Neural progenitor cell (in vitro differentiated cells): Measurements from ENCODE around the genes PIP5KL1, DPM2, COQ4 and PKN3.

DNA sequence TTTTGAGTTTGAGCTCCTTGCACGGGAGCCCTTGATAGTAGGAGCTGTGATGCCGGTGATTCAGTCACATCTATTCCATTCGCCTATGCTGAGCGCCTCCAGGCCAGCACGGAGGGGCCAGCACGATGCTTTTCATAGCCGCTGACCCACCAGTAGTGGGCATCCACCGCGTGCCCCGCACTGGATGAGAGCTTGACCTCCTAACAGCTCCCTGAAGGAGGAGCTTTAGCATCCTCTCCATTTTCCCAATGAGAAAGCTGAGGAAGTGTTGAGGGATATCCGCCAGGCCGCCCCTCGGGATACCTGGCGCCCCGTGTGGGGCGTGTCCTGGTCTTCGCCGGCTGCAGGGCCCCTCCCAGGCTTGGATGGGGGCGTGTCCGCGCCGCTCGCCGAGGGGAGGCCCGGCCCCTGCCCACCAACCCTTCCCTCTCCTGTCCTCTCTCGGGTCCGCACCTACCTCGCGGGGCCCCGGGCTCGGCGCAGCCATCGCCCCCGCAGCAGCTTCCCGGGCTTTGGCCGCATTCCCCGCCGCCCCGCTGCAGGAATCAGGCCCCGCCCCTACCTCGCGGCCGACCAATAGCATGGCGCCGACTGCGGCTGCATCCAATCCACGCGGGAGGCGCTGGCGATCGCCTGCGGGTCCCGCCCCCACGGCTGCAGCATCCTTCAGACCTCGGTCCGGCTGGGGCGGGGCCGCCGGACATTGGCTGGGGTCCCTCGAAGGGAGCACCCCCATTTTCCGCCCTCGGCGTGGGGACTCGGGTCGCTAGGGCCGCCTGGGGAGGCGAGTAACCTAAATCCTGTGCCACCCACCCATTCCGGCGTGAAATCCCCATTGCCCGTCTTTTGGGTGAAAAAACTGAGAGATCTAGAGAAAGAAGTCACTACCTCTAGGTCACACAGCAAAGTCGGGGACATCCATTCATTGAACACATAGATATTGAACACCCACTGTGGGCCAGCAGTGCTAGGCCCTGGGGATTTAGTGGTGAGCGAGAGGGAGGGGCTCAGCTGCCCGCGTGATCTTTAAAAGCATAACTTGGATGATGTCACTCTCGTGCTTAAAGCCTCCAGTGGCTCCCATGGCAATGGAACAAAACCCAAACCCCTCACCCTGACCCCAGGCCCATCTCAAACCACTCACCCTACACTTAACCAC lies at the start of gene PIP5KL1:
Gene PIP5KL1 (minus strand): TSS at position 512 of the 1,159 bp plus-strand sequence.
- RAMPAGE, long total RNA, result no peak

DNA sequence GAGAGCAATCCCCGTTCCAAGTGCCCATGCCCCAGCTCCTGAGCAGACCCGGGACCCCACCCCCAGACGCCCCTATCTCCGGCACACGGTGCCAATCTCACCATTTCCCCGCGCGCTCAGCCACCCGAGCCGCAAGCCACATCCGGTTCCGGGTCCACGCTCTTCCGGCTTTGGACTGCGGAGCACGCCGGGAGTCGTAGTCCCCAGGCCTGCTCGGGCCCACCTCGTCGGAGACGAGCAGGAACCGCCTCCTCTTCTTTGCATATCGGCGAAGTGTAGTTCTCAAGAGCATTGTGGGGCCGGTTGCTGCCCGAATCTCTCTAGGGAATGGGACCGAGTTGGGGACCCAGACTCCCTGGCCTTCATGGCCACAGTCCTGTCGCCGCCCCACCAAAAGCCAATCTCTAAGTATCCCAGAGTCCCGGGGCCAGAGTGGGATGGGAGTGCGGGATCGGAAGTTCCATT lies at the start of gene DPM2:
Gene DPM2 (minus strand): TSS at position 138 of the 465 bp plus-strand sequence.
- RAMPAGE, long total RNA, result no peak

GRCh38 chr9:127979020-127979866 lies 1.5 kb downstream of the EEIG1 start:
- RAMPAGE, long total RNA, result no peak

GRCh38 chr9:128100774-128101583 lies 26.6 kb downstream of the PTGES2 start:
- RAMPAGE, long total RNA, result no peak

GRCh38 chr9:128107154-128107560 lies 20.4 kb downstream of the PTGES2 start:
- RAMPAGE, long total RNA, result no peak

DNA sequence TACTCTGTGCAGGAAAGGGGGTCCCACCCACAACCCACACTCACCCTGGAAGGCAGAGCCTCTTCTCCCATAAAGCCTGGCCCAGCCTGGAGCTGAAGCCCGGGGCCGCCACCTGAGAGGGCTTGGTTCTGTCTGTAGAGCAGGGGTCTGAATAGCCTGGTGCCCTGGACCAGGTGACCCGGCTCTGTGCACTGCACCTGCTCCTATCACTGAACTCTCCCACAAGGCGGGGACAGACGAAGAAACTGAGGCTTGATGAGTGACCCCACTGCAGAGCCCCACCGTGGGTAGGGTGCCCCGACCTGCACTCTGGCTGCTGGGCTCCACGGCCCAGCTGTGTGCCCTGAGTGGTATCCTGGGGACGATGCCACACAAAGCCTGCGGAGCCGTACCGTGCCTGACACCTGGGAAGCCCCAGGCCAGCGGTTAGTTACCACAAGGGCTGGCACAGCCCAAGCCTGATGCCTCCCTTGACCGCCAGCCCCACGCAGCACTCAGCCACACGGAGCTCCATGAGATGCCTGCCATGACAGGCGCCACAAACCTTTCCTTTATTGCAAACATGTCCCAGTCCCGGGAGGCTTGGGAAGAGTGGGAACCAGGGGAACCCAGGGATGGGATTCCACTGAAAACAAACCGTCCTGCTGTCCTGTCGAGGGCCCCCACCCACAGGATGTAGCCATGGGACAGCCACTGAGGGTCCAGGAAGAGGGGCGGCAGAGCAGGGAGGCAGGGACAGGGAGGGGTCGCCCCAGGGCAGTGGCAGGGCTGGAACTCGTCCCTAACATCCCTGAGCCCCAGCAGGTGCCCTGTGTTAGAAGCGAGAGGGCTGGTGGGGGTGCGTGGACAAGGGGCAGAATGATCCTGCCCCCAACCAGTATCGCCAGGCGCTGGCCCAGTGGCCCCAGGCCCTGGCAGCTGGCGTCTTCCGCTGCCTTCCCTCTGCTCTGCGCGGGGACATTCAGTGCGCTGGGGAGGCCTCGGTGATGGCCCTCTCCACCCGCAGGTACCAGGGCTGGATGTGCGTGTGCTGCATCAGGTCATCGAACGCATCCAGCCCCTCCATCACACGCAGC lies 7.0 kb downstream of the PTGES2 start:
- RAMPAGE, long total RNA, result no peak

- RAMPAGE, long total RNA, result no peak
These were observed 15.2 kb downstream of the BBLN start for GRCh38 chr9:128175209-128175683.

DNA sequence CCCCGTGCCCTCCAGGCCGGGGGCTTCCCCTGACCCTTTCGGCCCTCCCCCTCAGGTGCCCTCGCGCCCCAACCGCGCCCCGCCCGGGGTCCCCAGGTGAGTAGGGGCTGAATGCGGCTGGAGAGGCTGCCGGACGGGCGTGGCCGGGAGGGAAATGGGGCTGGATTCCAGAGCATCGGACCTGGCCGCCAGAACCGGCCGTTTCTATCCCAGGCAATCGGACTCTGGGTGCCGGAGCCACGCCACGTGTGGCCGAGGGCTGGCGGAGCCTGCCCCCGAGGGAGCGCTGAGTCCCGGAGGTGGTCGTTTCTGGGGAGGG lies 25.0 kb downstream of the GOLGA2 start:
- RAMPAGE, long total RNA, result no peak

- RAMPAGE, long total RNA, result no peak
These were observed 15.7 kb downstream of the GOLGA2 start for GRCh38 chr9:128259888-128260712.

- RAMPAGE, long total RNA, result no peak
These were observed 3.3 kb downstream of the SWI5 start for GRCh38 chr9:128279117-128279965.

GRCh38 chr9:128322304-128323307 lies at the start of gene COQ4:
COQ4 (plus strand) TSS chr9:128322839.
- RAMPAGE, long total RNA, result start-site peak on the plus strand at chr9:128322467-128322614, 16 and 16 reads in 2 replicates; start-site peak on the plus strand at chr9:128322836-128322853, 100 and 139 reads in 2 replicates

- RAMPAGE, long total RNA, result no peak
These were observed 668 bp downstream of the COQ4 start for GRCh38 chr9:128323308-128323706.

DNA sequence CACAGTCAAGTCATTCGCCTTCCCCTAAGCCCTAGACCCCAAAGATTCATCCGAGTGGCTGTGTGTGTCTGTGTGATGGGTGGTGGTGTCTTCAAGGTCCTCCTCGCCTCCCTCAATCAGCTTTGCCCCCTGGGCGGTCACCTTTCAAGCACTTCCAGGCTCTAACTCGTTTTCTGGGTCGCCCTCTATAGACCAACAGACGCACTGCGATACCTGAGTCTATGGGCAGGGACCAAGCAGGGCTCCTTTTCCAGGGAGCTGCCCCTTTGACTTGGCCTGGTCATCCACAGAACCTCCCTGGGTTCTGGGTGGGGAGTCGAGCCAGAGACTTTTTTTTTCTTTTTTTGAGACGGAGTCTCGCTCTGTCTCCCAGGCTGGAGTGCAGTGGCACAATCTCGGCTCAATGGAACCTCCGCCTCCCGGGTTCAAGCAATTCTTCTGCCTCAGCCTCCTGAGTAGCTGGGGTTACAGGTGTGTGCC lies 1.1 kb downstream of the SLC27A4 start:
- RAMPAGE, long total RNA, result no peak

GRCh38 chr9:128344849-128345774 lies 4.8 kb downstream of the SLC27A4 start:
- RAMPAGE, long total RNA, result no peak

- RAMPAGE, long total RNA, result no peak
These were observed 18.0 kb downstream of the GLE1 start for GRCh38 chr9:128522506-128522899.

GRCh38 chr9:128558976-128559287 lies 6.5 kb downstream of the SPTAN1 start:
- RAMPAGE, long total RNA, result no peak

GRCh38 chr9:128635395-128636677 lies 20.8 kb downstream of the DYNC2I2 start:
- RAMPAGE, long total RNA, result no peak

DNA sequence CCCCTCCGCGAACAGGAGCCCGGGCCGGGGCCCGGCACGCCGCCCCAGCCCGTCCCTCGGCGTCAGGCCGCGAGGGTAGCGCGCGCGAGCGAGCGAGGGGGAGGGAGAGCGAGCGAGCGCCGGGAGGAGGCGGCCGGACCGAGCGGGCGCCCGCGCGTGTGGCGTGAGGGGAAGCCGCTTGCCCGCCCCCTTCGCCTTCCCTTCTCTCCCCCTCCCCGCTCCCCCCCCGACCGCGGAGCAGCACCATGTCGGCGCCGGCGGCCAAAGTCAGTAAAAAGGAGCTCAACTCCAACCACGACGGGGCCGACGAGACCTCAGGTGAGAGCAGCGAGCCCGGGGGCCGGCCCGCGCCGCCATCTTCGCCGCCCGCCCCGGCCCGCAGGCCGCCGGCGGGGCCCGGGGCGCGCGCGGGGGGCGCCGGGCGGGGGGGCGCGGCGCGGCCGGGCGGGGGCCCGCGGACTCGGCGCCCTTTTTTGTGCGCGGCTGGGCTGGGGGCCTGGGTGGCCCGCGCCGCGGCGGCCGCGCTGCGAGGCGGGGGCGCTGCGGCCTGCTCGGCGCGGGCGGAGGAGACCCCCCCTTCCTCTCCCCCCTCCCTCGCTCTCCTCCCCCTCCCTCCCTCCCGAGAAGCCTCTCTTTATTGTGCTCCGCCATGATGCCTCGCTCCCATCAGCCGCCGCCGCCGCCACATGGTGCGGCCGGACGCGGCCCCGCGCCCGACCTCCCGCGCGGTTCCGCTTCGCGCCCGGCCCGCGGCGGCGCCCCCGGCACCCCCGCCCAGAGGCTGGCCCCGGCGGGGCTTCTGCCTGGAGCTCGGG lies 523 bp downstream of the SET start:
- RAMPAGE, long total RNA, result no peak

DNA sequence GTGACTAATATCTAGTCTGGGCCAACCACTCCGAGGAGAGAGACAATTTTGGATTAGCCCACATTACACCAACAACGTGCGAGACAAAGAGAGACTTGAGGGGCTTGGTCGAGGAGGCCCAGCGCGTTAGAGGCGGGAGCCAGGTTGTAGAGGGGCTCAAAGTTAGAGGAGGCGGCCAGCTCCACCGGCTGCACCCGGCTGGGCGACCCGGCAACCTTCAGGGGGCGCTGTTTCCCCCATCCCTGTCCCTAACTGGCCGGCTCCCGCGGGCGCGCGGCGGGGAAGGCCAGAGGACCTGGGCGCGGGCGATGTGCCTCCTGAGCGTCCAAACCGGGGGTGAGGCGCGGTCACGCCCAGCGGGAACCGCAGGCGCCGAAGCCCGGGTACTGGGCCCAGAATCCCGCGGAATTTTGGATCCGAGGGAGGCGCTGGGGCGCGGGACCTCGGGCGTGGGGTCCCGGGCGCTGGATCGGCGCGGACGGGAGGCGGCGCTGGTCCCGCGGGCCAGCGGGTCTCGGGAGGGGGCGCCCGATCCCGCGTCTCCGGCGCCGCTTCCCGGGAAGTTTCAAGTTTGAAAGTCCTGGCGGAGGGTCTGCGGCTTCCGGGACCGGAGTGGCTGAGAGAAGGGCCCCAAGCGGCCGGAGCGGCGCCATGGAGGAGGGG lies at the start of gene PKN3:
Gene PKN3 (plus strand): TSS at position 239 of the 663 bp plus-strand sequence.
- RAMPAGE, long total RNA, result no peak

DNA sequence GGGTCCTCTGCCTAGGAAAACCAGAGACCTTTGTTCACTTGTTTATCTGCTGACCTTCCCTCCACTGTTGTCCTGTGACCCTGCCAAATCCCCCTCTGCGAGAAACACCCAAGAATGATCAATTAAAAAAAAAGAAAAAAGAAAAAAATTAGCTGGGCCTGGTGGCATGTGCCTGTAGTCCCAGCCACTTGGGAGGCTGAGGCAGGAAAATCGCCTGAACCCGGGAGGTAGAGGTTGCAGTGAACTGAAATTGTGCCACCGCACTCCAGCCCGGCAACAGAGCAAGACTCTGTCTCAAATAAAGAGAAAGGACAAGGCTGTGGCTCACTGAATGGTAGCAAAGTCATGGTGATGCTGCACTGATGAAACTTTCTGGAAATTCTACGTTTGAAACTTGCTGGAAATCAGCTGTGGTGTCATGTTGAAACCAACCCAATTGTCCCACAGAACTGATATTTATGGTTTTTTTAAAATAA lies 6.0 kb upstream of the TBC1D13 start:
- RAMPAGE, long total RNA, result no peak